Jurkat, Clone E6-1 (cell line): ENCODE data around the genes TNFSF12, EFNB3 and DNAH2.

DNA sequence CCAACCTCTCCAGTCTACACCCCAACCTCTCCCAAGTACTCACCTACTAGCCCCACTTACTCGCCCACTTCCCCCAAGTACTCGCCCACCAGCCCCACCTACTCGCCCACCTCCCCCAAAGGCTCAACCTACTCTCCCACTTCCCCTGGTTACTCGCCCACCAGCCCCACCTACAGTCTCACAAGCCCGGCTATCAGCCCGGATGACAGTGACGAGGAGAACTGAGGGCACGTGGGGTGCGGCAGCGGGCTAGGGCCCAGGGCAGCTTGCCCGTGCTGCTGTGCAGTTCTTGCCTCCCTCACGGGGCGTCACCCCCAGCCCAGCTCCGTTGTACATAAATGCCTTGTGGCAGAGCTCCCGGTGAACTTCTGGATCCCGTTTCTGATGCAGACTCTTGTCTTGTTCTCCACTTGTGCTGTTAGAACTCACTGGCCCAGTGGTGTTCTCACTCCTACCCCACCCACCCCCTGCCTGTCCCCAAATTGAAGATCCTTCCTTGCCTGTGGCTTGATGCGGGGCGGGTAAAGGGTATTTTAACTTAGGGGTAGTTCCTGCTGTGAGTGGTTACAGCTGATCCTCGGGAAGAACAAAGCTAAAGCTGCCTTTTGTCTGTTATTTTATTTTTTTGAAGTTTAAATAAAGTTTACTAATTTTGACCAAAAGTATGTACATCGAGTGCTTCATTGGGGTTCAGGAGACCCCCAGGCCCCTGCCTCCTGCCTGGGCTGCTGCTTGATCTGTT, 32.9 kb downstream of the SLC35G6 start:
- RRBS = no CpG with 5 or more reads among the region's 20 CpGs

DNA sequence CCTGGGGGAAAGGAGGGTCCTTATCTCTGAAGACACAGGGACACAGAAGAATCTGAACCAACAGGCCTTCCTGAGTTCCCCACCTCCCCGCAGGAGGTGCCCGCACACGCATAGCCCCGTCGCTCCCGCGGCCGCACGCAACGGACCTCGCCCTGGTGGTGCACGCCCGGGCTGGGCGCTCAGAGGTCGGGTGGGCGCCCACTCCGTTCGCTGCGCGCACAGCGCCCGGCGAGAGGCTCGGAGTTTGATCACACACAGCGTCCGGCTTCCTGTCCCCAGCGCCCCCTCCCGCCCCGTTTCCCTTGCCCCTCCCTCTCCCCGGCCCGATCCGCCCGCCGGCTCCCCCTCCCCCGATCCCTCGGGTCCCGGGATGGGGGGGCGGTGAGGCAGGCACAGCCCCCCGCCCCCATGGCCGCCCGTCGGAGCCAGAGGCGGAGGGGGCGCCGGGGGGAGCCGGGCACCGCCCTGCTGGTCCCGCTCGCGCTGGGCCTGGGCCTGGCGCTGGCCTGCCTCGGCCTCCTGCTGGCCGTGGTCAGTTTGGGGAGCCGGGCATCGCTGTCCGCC, at the start of gene TNFSF12:
Gene TNFSF12 (plus strand): TSS at position 313 of the 564 bp plus-strand sequence.
- RRBS = 25% methylated on average over 32 of the region's 56 CpGs

- RRBS = 4% methylated on average over 9 of the region's 17 CpGs
These were observed 1.4 kb upstream of the SENP3 start for GRCh38 chr17:7560196-7560765.

DNA sequence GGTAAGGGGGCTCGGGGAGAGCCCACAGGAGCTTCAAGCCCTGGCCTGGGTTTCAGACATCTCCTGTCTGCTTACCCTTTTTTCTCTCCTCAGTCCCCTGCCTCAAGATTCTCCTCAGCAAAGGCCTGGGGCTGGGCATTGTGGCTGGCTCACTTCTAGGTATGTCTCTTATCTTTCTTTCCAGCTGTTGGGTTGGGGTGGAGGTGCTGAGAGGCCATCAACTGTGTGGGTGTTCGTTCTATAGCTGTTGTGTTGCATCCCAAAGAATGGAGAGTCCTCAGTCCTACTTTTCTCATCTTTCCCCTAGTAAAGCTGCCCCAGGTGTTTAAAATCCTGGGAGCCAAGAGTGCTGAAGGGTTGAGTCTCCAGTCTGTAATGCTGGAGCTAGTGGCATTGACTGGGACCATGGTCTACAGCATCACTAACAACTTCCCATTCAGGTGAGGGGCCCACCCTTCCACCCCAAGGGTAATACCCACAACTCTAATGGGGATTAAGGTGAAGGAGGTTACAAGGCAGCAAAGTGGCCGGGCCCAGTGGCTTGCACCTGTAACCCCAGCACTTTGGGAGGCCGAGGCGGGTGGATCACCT, 2.1 kb downstream of the MPDU1 start:
- RRBS = no CpG with 5 or more reads among the region's 5 CpGs

GRCh38 chr17:7668490-7669040, 17.8 kb downstream of the ATP1B2 start:
- RRBS = no CpG with 5 or more reads among the region's 7 CpGs

- RRBS = 4% methylated on average over 12 of the region's 85 CpGs
These were observed at the start of gene EFNB3 for GRCh38 chr17:7704359-7705694. TSS of gene EFNB3 (plus strand) at chr17:7705202.

- RRBS = 26% methylated on average over 17 of the region's 73 CpGs
These were observed at the start of gene DNAH2 for GRCh38 chr17:7716827-7717925. TSS of gene DNAH2 (plus strand) at chr17:7717744.

DNA sequence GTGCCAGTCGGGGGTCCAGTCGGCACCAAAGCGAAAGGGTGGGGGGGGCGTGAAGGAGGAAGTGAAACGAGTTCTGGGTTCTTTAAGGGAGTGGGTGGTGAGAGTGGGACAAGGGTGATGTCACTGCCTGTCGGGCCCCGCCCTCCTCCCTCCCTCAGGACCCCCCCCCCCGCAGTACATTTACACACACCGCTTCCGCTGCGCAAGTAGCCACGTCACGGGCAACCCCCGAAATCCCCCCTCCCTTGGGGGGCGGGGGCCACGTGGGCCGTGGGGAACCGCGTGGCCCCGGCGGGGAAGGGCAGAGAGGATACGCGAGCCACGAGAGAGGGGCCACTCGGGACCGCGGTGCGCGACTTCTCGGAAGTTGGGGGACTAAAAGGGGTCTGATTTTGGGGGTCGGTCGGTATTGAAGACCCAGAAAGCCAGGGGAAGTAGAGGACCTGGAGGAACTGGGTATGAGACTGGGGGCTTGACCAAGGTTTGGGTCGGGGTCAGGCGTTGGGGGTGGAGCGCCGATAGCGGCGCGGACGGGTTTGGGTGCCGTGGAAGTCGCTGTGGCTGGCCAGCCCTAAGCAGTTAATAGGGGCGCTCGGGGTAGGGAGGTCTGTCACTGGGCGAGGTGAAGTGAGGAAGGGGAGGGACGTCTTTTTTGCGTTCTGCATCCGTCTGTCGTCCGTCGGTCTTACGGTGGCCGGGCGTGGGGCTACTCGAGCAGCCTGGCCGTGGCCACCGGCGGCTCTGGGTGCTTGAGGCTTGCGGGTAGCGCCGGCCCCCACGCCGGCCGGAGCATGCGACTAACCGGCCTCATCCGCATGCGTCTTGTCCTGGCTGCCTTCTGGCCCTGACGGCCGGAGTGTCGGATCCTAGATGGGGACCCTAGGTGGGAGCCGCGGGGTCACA, 10.1 kb downstream of the KDM6B start:
- RRBS = 4% methylated on average over 13 of the region's 73 CpGs

GRCh38 chr17:7853324-7854557, 1.1 kb upstream of the TMEM88 start:
- RRBS = 90% methylated on average over 13 of the region's 77 CpGs

DNA sequence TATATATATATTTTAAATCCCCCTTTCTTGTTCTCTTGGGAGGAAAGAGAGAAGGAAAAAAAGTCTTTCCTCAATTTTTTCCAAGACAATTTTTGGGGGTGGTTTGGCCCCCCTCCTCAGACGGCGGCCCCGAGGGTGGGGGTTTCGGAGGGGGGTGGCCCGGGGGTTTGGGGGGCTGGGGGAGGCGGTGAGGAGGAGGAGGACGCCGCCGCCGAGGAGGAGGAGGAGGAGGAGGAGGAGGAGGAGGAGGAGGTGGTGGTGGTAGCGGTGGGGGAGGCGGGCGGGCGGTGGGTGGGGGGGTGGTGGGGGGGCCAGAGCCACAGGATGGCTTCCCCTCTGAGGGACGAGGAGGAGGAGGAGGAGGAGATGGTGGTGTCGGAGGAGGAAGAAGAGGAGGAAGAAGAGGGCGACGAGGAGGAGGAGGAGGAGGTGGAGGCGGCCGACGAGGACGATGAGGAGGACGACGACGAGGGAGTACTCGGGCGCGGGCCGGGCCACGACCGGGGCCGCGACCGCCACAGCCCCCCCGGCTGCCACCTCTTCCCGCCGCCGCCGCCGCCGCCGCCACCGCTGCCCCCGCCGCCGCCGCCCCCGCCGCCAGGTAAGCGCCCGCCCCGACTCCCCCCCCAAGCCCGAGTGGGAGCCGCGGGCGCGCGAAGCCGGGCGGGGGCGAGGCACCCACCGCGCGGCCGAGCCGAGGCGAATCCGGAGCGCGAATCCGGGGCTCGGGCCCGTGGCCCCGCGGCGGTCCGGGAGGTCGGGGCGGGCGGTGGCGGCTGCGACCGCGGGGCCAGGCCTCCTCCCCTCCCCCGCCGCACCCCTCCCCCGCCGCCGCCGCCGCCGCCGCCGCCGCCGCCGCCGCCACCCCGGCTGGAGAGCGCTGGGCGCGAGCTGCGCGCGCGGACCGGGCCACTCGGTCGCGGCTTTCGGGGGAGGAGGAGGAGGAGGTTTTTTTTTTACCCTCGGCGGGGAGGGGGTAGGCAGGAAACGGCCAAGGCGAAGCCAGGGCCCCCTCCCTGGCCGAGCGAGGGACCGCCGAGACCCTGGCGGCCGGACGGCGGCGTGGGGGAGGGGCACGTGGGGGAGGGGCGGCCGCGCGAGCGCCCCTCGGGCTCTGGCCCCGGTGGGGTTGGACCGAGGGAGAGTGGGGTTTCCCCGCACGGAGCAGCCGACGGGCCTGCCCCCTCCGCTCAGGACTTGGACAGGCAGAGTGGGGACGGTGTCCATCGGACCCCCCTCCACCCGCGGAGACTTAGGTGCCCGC, 3.7 kb upstream of the CHD3 start:
- RRBS = 2% methylated on average over 22 of the region's 143 CpGs

GRCh38 chr17:7885747-7885997, 2.9 kb upstream of the CHD3 start:
- RRBS = no CpG with 5 or more reads among the region's 11 CpGs

DNA sequence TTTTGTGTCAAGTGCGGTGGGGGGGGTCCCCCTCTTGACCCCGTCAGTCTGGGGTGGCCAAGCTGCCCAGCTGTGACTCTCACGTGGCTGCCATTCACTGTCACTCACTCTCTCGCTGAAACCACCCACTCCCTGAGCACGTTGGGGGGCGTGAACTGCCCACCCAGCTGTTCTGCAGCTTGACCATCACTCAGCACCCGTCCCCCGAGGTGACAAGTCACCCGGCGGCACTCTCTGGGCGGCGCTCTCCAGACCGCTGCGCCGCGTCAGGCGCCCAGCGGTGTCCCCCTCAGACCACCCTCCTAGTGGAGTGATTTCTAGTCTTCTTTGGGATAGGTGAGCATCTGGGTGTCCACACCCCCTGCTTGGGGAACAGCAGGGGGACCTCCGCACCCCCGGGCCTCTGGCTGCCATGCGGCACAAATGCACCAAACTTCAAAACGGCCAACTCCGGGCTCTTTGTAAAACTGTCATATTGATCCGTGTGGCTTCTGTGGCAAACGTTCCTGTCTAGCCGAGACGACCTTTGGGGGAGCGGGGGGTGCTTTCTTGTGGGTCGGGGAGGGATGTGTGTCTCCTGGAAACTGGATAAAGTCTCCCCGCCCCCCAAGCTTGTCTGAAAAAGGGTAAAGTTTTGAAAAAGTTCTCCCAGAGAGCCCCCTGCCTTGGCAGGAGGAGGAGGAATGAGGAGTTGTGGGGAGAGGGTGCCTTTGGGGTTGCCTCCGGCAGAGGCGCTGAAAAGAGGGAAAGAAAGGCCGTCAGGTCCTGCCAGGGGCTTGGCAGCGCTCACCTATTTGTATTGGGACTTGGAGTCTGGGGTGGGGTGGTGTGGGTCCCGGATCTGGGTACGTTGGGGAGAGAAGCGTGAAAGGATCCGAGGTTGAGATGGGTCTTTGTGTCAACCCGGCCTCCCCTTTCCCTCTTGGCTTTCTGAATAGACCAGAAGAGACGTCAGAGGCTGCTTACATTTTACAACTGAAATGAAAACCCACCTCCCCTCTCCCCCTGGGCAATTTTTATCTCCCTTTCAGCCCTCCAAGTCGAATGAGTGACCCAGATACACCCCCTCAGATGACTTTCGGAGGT, 2.2 kb upstream of the CHD3 start:
- RRBS = 2% methylated on average over 9 of the region's 42 CpGs

DNA sequence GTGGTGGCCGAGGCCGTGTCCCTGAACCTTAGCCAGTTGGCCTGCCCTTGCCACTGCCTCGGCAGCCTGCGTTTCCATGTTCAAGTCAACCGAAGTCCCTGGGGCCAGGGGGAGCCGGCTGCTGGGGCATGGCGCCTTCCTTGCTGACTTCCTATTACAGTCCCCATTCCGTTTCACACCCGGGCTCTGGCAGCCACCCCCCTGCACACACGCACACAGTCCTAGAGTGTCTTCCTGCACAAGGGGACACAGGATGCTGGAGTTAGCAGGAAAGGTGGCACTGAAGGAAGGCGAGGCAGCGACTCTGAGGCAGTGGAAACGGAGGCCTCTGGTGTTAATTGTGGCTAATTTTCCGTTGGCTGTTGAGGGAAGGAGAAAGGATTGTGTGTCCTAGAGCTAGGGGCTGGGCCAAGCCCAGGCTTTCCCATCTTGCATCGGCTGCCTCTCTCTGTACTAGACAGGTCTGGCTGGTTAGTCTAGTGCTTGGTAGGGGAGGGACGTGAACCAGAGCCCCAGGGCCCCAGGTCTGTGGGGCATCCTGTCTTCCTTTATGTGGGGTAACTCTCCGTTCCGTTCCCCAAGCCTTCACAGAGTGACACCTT, 495 bp upstream of the CHD3 start:
- RRBS = 3% methylated on average over 4 of the region's 18 CpGs

- RRBS = no CpG with 5 or more reads among the region's 6 CpGs
These were observed 4.3 kb downstream of the RNF227 start for GRCh38 chr17:7911668-7912297.

DNA sequence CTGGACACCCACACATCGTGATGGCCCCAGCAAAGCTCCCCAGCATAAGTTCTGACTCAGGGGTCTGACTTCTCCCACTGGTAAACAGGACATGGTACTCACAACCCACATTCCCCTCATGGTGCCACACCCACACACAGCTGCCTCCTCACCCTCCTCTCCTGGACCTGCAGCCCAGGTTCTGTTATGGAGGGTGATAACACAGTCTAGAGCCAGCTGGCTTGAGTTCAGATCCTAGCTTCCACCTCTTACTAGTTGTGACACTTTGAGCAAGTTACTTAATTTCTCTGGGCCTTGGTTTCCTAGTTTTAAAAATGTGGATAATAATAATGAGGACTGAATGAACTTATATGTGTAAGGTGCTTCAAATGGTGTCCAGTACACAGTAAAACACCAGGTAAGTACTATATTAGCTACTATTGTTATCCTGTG, 841 bp upstream of the RNF227 start:
- RRBS = no CpG with 5 or more reads among the region's 1 CpG

DNA sequence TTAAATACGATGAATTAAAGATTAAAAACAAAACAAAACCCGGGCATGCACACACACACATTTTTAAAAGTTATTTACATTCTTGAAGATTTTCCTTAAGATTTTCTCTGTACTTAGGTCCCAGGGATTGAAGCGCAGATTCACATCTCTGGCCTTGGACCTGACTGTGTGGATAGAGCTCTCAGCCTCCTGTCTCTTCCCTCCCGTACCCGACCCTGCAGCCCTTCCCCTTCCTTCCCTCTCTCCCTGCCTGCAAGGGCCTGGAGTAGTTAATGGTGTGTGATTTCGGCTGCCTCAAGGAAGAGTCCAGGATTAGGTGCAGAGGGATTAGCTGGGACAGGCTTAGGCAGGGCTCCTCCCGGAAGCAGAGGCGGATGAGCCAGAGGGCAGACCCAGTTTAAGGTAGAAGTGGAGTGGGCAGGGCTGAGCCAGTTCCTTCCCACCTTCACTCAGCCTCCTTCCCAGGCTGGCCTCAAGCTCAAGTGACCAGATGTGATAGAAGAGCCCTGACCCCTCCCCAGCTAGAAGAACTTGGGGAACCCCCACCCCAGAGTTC, 16.7 kb downstream of the GUCY2D start:
- RRBS = no CpG with 5 or more reads among the region's 8 CpGs

DNA sequence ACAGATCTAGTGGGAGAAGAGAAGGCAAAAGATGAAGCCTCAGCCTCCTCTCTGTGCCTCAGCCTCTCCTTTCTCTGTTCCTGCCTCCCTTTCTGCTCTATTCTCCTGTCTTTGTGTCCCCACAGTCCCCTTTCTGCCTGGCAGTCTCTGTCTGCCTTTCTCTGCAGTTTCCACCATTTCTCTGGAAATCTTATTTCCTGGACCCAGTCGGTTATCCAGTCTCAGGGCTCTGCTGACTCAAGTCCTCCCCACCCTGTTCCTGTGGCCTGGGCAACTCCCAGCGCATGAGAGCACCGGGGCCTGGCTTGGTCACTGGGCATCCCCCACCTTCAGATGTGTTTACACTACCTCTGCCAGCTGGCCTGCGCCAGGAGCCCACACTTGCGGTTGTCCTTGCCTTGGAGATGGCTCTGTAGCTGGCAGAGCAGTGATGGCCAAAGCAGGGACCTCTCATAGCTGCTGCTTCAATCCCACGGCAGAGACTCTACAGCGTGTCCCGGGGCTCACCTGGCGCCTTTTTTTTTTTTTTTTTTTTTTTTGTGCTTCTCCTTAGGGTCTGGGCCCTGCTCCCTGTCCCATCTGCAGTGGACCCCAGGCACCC, 17.3 kb downstream of the GUCY2D start:
- RRBS = 25% methylated on average over 2 of the region's 9 CpGs

- RRBS = 73% methylated on average over 7 of the region's 28 CpGs
These were observed 506 bp downstream of the ALOX15B start for GRCh38 chr17:8039241-8039889.

DNA sequence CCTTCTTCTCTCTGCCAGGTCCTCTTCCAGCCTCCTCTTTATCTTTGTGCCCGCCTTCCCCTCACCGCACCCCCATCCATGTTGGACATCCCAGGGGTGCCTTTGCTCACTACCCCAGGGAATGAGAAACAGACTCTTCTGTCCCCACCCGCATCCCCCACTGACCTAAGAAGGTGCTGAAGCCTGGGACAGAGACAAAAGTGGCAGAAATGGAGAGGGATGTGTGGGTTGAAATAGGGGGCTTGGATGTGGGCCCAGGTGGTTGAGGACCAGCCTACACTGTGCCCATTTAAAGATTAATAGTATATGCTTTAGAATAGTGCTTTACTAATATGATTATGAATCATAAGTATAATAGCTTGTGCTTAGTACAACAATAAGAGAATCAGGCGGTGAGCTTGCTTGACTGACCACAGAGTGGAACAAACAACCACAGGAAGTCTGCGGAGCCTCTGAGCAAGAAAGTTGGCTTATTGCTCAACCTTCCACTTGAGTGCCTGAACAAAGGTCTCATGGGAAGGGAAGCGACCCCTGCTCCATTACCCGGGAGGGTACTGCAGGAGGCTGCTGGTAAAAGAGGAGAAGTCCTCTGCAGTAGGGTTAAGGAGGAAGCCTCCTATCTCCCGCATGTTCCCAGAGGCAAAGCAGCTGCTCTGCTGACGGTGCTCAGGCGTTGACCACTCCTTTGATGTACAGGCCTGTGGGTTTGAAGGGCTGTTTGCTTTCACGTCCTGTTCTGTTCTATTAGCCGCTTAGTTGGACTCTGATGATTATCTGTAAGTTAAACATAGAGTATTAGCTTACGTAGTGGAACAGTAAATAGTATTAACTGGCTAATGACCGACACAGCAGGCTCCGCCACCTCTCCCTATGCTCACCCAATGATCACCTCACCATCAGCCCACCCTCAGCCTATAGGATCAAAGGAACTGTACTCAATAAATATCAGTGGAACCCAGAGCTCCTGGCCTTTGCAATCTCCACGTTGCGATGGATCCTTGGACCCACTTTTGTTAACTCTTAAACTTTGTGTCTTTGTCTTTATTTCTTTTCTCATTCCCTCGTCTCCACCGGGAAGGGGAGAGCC, 17.4 kb downstream of the ALOX15B start:
- RRBS = no CpG with 5 or more reads among the region's 19 CpGs